Aorta (tissue), 1 donor: ENCODE measurements around a stretch of chr16.

DNA sequence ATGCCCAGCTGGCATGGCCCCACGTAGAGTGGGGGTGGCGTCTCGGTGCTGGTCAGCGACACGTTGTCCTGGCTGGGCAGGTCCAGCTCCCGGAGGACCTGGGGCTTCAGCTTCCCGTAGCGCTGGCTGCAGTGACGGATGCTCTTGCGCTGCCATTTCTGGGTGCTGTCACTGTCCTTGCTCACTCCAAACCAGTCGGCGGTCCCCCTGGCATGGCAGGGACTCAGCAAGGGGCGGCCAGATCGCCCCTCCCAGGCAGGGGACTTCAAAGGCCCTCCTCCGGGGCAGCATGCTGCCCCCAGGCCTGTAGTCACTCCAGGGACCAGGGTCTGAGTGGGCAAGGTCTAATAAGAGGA, 8.9 kb downstream of the RHBDF1 start:
- PRO-cap, result no peak

- PRO-cap, result no peak
These were observed 2.0 kb upstream of the MPG start for GRCh38 chr16:75853-76564.

DNA sequence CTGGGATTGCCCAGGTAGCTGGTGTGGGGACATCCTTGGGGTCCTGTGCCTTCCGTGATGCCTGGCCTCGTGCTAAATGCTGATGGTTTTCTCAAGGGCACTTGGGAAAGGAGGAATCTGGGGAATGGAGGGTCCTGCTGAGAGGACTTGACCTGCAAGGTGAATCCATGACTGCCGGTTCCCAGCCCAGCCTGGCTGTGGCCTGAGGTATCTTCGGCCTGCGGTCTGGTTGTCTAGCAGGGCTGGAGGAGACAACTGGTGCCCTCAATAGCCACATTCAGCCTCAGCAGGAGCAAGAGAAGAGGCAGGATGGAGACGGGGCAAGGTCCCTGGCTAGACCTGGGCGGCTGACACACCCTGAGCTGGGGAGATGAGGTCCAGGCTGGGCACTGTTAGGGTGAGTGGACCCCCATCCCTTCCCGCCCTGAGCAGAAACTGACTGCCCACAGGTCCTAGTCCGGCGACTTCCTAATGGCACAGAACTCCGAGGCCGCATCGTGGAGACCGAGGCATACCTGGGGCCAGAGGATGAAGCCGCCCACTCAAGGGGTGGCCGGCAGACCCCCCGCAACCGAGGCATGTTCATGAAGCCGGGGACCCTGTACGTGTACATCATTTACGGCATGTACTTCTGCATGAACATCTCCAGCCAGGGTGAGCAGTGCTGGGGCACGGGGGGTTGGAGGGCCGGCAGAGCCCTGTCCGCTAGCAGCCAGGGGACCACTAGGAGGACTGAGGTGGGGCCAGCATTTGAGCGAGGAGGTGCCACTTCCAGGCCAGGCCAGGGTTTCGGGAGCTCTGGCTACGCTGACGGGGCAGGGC, 4.8 kb downstream of the MPG start:
- PRO-cap, result no peak

- PRO-cap, result no peak
These were observed 1.7 kb downstream of the HBZ start for GRCh38 chr16:153884-154746.

- PRO-cap, result no peak
These were observed 8.7 kb downstream of the HBQ1 start for GRCh38 chr16:188757-189542.

GRCh38 chr16:284959-285497, 2.1 kb downstream of the PDIA2 start:
- PRO-cap, result no peak

- PRO-cap, result no peak
These were observed 6.4 kb downstream of the PDIA2 start for GRCh38 chr16:289156-289947.

DNA sequence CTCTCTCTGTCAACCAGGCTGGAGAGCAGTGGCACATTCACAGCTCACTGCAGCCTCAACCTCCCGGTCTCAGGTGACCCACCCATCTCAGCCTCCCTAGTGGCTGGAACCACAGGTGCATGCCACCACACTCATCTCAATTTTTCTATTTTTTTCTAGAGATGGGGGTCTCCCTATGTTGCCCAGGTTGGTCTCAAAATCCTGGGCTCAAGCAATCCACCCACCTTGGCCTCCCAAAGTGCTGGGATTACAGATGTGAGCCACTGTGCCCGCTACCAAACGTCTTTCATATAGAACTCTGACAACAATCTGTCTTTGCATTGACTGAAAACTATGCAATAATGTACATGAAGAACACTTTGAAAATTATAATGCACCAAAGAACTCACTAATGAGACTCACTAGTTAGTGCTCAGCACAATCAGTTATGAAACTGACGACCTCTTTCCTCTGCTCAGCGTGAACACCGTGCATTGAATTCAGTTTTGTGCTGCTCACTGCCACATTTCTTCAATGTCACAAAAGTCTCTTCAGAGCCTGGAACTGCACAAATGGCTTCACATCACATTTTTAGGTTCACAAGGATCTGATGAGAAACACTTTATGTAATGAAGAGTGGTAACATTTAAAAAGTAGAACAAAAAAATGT, 22.3 kb downstream of the AXIN1 start:
- PRO-cap, result no peak

GRCh38 chr16:378910-380070, 2.5 kb downstream of the PGAP6 start:
- PRO-cap, result no peak

DNA sequence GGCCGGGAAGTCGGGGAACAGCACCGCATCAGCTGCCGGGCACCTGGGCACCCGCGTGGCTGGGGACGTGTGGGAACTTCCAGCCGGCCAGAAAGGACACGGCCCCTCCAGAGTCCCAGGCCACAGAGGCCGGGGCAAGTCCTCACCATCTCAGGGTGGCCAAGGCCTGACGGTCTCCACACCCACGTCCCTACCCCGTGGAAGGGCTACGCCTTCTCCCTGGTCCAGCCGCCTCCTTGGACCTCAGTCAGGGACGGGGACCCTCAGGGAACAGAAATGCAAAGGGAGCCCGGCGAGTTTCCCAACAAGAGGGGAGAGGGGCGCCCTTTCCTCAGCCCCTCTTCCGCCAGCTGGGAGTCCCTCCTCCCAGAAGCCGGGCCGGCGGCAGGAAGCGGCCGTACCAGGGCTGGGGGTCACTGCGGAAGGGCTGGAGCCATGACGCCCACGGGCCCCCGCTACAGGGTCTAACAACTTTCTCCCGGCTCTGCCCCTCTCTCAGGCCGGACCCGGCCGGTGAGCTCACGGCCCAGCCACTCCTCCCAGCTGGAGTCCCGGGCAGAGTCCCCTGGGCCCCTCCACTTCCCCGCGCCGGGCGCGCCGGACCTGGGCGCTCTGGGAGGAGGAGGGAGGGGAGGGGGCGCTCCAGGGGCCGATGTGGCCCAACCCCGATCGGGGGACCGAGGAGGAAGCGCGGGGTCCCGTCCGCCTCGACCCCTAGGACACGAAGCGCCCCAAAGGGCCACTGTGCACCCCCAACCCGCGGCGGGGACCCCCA, 775 bp downstream of the PGAP6 start:
- PRO-cap, result no peak

DNA sequence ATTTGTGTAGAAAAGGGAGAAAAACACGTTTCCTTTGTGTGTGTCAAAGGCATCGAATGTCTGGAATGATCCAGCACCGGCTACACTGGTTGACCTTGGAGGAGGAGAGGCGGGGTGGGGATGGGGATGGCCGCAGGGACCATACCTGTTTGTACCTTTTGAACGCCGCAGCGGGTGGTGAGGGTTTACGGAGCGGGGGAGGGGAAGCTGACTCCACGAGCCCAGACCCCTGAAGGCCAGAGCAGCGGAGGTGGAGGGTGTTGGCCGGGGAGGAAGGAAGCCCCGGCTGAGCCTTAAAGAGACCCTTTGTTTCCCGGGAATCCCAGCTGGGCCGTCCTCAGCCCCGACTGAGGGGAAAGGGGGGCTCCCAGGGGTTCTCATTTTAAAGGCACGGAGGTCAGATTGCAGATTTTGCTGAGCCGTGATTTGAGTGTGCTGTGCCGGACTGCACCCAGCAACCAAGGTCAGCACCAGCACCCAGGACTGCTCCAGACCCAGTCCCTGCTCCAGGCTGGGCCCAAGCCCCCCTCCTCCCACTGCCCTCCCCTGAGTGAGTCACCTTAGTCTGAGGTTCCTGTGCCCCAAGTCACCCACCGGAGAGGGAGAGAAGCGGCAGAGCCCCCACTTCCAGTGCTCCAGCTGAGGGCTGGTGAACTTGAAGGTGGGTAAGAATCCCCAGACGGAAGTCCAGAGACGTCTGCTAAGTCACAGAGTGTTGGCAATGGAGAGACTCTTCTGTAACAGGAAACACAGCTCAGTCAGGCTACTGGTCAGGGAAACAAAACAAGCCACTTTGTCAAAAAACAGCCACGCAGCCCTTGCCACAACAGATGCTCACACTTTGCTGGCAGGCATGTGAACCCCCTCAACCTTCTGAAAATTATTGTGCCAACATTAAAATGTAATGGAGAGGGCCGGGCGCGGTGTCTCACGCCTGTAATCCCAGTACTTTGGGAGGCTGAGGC, 2.2 kb upstream of the PGAP6 start:
- PRO-cap, result no peak

GRCh38 chr16:396182-396601, 807 bp upstream of the NME4 start:
- PRO-cap, result no peak

- PRO-cap, result no peak
These were observed 555 bp downstream of the RAB11FIP3 start for GRCh38 chr16:426102-426306.

DNA sequence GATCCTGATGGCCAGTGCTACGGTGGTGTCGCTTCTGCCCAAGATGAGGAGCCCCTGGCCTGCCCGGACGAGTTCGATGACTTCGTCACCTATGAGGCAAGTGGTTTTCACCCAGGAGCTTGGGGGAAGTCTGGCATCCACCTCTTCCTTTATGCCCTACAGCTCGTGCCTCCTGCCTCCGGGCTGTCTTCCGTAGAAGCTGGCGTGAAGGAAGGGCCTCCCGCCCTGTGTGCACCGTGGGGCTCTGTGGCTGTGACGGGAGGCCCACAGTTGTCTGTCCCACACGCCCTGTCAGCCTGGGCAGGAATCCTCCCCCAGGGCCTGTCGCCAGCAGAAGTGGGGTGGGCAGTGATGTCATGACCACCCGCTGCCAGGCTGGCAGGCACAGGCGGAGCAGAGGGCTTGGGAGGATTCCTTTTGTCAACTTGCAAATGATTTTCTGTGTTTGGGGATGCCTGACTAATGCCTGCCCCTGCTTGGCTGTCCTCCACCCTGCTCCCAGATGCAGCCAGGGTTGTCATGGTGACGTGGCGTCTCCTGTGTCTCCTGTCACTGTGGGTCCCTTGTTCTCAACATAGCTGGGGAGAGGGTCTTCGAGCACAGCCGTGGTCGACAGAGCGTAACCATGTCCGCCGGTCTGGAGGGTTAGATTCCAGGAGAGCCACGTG, 46.0 kb downstream of the RAB11FIP3 start:
- PRO-cap, result no peak

GRCh38 chr16:502874-503251, 24.6 kb upstream of the CAPN15 start:
- PRO-cap, result no peak

- PRO-cap, result no peak
These were observed 8.7 kb upstream of the CAPN15 start for GRCh38 chr16:518819-519289.

DNA sequence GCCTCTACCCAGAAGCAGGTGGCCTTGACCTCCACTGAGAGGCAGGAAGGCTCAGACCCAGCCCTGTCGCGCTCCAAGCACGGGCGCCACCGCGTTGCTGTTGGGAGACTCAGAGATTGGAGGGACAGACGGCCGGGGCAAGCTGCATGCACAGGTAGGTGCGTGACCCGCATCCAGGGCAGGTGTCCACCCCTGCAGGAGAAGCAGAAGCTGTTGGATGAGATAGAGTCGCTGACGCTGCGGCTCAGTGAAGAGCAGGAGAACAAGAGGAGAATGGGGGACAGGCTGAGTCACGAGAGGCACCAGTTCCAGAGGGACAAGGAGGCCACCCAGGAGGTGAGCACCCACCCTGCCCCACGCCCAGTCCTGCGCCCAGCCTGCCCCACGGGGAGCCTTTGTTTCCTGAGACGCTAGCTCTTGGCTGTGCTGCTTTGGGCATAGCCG, 7.9 kb upstream of the CAPN15 start:
- PRO-cap, result no peak

DNA sequence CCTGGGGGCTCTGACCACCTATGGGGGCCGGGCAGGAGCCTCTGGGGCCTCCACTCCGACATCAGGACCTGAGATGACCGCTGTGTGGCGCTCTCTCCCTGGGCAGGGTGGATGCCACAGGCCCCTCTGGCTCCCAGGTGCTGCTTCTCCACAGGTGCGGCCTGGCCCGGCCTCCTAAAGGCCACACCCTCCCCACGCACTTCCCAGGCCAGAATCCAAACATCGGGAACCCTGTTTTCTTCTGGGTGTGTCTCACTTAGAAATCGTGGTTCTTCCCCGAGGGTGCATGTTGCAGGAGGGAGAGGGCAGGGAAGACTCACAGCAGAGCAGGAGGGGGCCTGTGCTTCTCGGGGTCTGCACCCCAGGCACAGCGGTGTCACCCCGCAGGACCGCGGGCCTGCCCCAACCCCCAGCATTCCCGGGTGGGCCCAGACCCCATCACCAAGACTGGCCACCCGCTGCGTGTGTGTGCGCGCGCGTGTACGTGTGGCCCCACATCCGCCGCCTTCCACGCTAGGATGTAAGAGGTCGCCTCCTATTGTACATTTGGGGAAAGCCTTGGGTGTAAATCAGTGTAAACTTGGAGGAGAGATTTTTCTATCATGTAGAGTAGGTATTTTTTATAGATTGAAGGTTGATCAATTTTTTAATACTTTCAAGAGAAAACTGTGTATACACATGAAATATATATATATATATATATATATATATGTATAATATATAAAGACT, 5.8 kb upstream of the CAPN15 start:
- PRO-cap, result no peak

GRCh38 chr16:528678-529806, 1.5 kb downstream of the CAPN15 start:
- PRO-cap, result no peak

- PRO-cap, result no peak
These were observed 6.3 kb downstream of the CAPN15 start for GRCh38 chr16:533712-534244.